AG04450 (cell line): ENCODE measurements around a stretch of chr12.

- CAGE, long polyA plus RNA = no peak
- RRBS = no CpG with 5 or more reads among the region's 10 CpGs
These were observed 4.0 kb upstream of the AVIL start for GRCh38 chr12:57822470-57823030.

DNA sequence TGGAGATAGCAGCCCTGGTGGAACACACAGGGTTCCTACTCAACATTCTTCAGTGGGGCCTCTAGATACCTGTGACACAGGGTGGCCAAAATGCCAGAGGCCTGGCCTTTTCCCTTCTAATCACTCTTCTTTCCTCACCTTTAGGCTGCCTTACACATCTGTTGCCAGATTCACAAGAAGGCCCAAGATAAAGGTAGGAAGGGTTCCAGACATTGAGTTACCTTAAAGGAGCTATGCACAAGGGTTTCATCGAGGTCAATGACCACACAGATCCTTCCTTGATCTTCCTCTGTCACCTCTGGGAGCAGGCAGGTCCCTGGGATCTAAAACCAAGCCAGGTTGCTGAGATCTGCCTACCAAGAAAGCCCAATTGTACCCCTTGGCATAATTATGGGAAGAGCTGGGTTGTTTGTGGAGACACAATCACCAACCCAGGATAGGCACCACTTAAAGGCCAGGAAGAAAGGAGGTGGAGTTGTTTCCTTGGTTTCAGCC lies 8.3 kb upstream of the AVIL start:
- CAGE, long polyA plus RNA = no peak
- RRBS = no CpG with 5 or more reads among the region's 1 CpG

- CAGE, long polyA plus RNA = no peak
- RRBS = no CpG with 5 or more reads among the region's 5 CpGs
These were observed 4.6 kb upstream of the CTDSP2 start for GRCh38 chr12:57851002-57851585.

DNA sequence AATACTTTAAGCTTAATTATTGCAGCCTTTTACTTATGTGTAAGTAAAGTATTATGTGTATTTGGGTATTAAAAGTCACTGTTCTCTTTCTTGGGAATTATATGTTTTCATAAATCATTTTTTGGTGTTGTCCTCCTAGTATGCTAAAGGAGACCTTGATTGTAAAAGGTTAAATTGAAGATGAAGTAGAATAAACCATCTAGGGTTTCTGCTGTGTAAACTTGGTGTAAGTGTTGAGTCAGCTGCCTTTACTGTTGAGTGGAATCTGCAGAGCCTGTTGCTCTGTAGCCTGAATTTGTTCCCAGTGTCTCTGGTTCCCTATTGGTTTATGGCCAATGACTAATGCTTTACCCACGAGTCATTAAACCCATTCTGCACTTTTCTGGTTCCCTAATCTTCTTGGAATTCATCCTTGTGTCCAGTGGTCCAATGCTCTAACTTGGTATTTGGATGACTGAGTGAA lies 423.3 kb downstream of the ATP23 start:
- CAGE, long polyA plus RNA = no peak
- RRBS = no CpG with 5 or more reads among the region's 1 CpG

DNA sequence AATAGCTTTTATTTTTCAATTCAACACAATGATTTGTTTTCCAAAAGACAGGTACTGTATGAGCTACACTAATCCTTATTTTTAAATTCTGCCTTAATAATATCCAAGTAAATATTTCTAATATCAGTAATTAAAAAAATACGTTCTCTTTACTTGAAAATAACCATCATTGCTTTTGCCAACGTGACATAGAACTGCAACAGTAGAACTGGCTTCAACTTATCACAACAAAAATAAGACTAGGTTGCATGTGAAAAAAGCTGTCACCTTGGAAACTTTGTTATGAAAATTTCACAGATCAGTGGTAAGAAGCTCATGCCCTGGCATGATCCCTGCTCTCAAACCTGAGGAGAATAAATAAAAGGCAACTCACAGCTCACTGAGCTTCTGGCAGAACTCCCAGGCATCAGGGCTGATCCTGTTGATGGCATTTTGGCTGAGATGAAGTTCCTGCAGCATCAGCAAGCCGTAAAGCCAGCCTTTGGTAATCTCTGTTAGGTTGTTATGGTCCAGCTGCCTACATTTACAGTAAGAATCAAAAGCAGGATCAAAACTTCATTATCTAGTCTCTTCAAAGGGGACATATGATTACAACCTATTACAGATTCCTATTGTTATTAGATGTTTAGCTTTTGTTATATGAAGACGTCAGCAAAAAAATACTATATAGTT lies 32.2 kb downstream of the LRIG3 start:
- CAGE, long polyA plus RNA = no peak
- RRBS = no CpG with 5 or more reads among the region's 4 CpGs

DNA sequence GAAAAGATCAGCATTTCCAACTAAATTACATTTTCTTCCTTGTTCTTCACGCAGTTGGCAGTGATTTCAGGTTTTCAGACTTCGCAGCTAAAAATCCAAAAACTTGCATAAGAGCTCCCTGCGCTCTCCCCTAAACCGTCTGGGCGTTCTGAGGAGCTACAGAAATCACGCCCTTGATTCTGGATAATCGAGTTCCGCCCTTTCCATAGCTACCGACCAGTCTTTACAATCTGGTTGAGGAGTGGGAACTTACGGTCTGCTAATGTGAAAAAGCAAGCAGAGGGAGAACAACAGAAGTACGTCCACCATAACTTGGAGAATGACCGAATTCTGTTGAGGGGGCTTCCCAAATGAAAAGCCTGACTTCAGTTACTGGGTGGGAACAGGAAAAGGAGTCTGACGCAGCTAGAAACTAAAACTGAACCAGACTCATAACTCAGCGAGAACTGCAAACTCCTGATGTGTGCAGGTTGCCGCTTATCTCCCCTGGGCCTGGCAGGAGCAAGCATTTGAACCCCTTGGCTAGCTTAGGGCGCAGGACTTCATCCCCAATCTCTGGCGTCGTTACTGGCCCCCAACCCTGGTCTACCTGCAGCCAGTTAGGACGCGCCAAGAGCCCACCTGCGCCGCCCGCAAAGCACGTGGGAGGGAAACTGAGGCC lies 1.0 kb downstream of the LRIG3 start:
- CAGE, long polyA plus RNA = no peak
- RRBS = no CpG with 5 or more reads among the region's 24 CpGs

DNA sequence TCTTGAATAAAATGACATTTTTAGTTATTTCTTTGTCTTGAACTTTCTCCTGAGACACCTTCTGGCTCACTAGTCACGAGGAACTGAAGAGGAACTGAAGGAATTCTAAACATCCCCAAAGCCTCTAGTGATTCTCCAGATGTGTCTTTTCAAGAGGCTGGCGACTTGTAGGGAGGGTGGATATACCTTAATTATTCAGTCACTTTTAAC lies 211.2 kb upstream of the LRIG3 start:
- CAGE, long polyA plus RNA = no peak
- RRBS = no CpG with 5 or more reads among the region's 2 CpGs

GRCh38 chr12:59185321-59185608 lies 265.0 kb upstream of the LRIG3 start:
- CAGE, long polyA plus RNA = no peak
- RRBS = no CpG with 5 or more reads among the region's 3 CpGs

GRCh38 chr12:59486915-59487147 lies 109.0 kb upstream of the SLC16A7 start:
- CAGE, long polyA plus RNA = no peak
- RRBS = no CpG with 5 or more reads among the region's 1 CpG

- CAGE, long polyA plus RNA = no peak
- RRBS = no CpG with 5 or more reads among the region's 11 CpGs
These were observed 64.5 kb upstream of the SLC16A7 start for GRCh38 chr12:59531341-59531750.

DNA sequence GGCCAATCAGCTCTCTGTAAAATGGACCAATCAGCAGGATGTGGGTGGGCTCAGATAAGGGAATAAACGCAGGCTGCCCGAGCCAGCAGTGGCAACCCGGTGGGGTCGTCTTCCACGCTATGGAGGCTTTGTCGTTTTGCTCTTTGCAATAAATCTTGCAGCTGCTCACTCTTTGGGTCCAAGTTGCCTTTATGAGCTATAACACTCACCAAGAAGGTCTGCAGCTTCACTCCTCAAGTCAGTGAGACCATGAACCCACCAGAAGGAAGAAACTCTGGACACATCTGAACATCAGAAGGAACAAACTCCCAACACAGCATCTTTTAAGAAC lies 674.5 kb downstream of the SLC16A7 start:
- CAGE, long polyA plus RNA = no peak
- RRBS = no CpG with 5 or more reads among the region's 6 CpGs

DNA sequence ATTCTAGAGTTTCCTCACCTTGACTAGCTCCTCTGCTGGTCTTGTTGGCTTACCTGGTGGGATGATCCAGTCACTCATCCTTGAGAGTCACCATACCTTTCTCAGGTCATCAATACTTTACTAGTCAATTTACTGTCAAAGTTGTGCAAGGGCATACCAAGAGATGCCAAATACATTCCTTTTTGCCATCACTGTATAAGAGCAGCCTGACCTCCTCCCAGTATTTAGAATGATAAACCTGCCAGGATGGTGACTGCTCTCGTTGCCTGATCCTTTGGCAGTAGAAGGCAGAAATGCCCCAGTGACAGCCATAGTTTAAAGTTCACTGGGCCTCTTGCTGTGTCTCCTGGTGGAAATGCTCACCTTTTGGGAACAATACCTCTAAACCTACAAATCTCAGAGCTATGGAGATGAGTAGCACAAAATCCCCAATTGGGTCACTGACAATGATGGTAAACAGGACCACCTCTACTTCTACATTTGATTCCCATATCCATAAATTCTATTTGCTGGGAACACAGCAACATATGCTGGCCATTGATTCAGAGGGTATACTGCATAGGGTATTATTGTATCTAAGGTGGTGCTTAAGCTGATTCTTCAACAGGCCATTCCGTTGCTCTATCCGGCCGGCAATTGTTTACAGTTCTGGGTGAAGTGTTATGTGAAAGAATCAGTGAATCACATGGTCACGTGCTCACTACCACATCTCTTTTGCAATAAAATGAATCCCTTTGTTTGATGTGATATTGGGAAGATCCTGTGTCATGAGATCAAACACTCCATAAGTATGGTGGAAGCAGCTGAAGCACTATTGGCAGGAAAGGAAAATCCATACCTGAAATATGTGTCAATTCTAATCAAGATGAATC lies 7.9 kb upstream of the USP15 start:
- CAGE, long polyA plus RNA = no peak
- RRBS = no CpG with 5 or more reads among the region's 5 CpGs

DNA sequence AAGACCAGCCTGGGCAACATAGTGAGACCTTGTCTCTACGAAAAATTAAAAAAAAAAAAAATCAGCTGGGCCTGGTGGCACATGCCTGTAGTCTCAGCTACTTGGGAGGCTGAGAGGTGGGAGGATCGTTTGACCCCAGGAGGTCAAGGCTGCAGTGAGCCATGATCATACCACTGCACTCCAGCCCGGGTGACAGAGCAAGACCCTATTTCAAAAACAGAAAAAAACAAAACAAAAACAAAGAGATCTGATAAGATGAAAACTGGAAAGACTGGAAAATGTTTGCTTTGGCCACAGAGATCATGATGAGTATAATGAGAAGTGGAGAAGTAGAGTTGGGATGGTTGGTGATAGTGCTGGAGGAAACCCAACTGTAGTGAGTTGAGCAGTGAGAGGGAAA lies 39.1 kb downstream of the MON2 start:
- CAGE, long polyA plus RNA = no peak
- RRBS = no CpG with 5 or more reads among the region's 3 CpGs

GRCh38 chr12:62512316-62512962 lies 45.8 kb downstream of the MON2 start:
- CAGE, long polyA plus RNA = no peak
- RRBS = no CpG with 5 or more reads among the region's 9 CpGs

GRCh38 chr12:62532158-62532669 lies 65.6 kb downstream of the MON2 start:
- CAGE, long polyA plus RNA = no peak
- RRBS = no CpG with 5 or more reads among the region's 3 CpGs

GRCh38 chr12:62601553-62602196 lies 135.0 kb downstream of the MON2 start:
- CAGE, long polyA plus RNA = no peak
- RRBS = no CpG with 5 or more reads among the region's 4 CpGs

GRCh38 chr12:62631233-62632417 lies 165.0 kb downstream of the MON2 start:
- CAGE, long polyA plus RNA = no peak
- RRBS = 5% methylated on average over 4 of the region's 60 CpGs

- CAGE, long polyA plus RNA = no peak
- RRBS = no CpG with 5 or more reads among the region's 5 CpGs
These were observed 159.2 kb downstream of the KICS2 start for GRCh38 chr12:64062818-64063296.

- CAGE, long polyA plus RNA = no peak
- RRBS = no CpG with 5 or more reads among the region's 5 CpGs
These were observed 141.4 kb downstream of the KICS2 start for GRCh38 chr12:64080560-64081182.

GRCh38 chr12:64195316-64195844 lies 26.7 kb downstream of the KICS2 start:
- CAGE, long polyA plus RNA = no peak
- RRBS = no CpG with 5 or more reads among the region's 16 CpGs